ENCODE data around the genes FUZ, PNKP and ZNF473.

- PRO-cap, result bidirectional peak, plus-strand start at chr19:48873213, minus-strand start at chr19:48873017
Measured at GRCh38 chr19:48873126-48873649, 967 bp downstream of the PPP1R15A start.

DNA sequence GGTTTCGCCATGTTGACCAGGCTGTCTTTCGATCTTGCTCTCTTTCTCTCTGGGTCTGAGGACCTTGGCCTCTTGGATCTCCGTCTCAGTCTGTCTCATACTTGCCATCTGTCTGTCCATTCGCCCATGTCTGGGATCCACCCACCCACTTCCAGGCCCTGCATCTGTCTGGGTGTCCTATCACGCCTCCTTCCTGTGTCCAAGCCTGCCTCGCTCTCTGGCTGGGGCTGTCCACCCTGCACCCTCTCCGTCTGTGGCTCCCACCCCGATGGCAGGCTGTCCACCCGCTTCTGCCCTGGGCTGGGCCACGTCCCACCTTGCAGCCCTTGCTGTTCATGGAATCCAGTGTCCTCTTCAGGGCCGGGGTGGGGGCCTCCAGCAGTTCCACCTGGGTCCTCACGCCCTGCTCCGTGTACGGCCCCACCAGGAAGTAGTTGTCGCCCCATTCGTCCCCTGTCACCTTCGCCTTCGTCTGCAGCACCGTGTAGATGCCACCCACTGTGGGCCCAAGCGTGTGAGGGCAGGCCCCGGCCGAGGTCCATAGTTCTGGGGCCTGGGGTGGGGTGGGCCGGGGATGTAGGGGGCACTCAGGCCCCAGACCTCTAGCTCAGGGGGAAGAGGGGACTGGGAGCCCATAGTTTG is 2.0 kb downstream of the GYS1 start:
- PRO-cap, result no peak

- PRO-cap, result no peak
Measured at GRCh38 chr19:49108803-49109279, 5.3 kb upstream of the LIN7B start.

DNA sequence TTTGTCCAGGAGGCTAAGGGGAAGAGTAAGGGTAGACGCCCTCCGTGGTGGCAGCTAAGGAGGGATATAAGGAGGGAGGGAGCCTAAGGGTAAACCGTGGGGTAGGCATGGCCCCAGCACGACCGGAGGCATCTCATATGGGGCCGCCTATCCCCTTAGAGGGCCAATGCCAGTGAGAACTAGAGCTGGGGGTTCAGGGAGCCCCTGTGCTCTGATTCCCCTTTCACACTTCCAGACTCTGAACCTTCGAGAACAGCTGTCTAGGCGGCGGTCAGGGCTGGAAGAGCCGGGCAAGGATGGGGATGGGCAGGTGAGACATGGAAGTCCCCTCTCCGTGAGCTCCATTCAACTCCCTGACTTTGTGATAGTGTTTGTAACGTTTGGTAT is 10.4 kb downstream of the PPFIA3 start:
- PRO-cap, result no peak

GRCh38 chr19:49196605-49196935 is 39.0 kb downstream of the TRPM4 start:
- PRO-cap, result no peak

GRCh38 chr19:49338440-49338703 is 3.2 kb downstream of the CD37 start:
- PRO-cap, result no peak

DNA sequence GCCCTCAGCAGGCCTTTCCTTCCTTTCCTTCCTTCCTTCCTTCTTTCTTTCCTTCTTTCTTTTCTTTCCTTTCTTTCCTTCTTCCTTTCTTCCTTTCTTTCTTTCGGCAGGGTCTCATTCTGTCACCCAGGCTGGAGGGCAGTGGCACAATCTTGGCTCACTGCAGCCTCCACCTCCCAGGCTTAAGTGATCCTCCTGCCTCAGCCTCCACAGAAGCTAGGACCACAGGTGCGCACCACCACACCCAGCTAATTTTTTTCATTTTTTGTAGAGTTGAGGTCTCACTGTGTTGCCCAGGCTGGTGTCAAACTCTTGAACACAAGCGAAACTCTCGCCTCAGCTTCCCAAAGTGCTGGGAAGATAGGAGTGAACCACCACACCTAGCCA is 10.1 kb downstream of the CD37 start:
- PRO-cap, result no peak

GRCh38 chr19:49361387-49361949 is 748 bp downstream of the TEAD2 start:
- PRO-cap, result no peak

- PRO-cap, result no peak
Measured at GRCh38 chr19:49497834-49498794, 1.9 kb downstream of the RPS11 start.

DNA sequence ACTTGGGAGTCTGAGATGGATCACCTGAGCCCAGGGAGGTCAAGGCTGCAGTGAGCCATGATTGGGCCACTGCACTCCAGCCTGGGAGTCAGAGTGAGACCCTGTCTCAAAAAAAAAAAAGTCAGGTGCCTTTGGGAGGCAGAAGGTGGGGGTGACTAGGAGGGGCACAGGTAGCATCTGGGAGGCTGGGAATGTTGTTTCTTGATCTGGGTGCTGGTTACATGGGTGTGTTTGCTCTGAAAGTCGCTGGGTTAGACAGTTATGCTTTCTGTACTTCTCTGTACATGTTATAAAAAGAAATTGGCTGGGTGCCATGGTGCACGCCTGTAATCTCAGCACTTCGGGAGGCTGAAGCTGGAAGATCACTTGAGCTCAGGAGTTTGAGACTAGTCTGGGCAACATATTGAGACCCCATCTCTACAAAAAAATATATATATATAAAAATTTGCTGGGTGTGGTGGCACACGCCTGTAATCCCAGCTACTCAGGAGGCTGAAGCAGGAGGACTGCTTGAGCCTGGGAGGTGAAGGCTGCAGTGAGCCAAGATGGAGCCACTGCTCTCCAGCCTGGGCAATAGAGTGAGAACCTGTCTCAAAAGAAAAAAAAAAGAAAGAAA is 15.1 kb downstream of the NOSIP start:
- PRO-cap, result no peak

DNA sequence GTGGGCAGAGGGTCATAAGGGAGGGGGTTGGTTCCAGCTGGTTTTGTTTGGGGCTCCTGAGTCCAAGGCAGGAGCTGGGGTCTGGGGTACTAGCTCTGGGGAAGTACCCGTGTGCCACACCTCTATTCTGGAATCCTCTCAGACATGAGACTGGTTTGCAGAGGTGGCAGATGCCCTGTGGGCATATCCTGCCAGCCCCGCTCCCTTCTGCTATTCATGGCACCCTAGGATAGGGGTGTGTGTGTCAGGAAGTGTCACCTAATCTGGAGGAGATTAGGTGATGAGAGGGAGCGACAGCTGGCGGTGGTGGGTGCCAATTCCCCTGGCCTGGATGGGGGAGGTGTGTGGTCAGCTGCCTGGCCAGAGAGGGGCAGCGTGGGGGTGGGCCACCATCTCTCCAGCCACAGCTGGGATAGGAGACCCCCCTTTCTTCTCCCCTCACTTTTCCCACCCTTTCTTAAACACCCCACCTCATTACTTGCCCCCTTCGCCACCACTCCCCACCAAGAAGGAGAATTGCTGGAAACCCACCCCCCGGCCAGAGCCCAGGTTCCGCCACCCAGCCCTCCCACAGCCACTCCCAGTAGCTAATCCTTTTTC is 2.3 kb downstream of the PRMT1 start:
- PRO-cap, result no peak

GRCh38 chr19:49690391-49690847 is 497 bp upstream of the CPT1C start:
- PRO-cap, result no peak

DNA sequence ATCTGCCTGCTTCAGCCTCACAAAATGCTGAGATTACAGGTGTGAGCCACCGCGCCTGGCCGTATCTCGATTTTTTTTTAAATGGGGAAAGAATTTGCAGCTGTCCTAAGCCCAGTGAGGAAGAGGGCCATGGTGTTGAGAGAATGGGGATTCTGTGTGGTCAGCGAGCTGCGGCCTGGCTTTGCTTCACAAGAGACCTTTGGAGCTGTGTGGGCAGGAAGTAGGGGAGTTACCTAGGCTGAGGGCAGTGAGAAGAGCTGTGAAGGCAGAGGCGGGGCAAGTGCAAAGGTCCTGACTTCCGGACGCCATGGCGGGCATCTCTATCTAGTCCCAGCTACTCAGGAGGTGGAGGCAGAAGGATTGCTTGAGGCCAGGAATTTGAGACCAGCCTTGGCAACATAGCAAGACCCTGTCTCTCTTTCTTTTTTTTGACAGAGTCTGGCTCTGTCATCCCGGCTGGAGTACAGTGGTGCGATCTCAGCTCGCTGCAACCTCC is 4.9 kb downstream of the AP2A1 start:
- PRO-cap, result no peak

GRCh38 chr19:49801315-49801906 is 11.7 kb downstream of the FUZ start:
- PRO-cap, result no peak

- PRO-cap, result no peak
Measured at GRCh38 chr19:49801907-49802805, 10.9 kb downstream of the FUZ start.

GRCh38 chr19:49812991-49814067 is at the start of gene FUZ:
FUZ (minus strand) TSS chr19:49813292.
- PRO-cap, result bidirectional peak, plus-strand start at chr19:49813142, minus-strand start at chr19:49813277; bidirectional peak, plus-strand start at chr19:49813757, minus-strand start at chr19:49813587

DNA sequence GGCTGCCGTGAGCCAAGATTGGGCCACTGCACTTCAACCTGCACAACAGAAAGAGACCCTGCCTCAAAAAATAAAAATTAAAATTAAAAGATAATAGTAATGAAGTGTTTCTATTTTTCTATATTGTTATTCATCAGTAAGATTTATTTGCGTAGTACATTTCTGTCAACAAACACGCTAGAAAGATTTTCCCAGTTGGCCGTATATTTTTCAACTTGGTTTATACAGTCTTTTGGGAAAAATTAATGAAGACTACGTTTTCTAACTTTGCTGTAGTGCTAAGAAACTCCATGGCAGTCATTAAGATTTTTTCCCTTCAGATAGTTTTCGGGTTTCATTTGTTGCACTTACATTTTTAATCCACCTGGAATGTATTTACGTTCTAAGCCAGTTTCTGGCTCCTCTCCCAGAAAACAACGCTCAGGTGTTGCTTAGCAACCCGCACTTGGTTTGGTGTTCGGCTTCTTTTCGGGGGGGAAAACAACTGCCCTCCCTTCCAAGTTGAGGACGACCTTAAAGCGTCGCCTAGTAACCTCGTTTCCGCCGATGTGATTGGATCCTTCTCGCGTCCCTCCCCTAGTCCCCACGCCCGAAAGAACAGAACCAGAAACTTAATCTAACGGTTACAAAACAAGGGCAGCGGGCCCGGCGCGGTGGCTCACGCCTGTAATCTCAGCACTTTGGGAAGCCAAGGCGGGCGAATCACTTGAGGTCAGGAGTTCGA is 927 bp upstream of the MED25 start:
- PRO-cap, result bidirectional peak, plus-strand start at position 628 of the sequence, minus-strand start at position 377 of the sequence

DNA sequence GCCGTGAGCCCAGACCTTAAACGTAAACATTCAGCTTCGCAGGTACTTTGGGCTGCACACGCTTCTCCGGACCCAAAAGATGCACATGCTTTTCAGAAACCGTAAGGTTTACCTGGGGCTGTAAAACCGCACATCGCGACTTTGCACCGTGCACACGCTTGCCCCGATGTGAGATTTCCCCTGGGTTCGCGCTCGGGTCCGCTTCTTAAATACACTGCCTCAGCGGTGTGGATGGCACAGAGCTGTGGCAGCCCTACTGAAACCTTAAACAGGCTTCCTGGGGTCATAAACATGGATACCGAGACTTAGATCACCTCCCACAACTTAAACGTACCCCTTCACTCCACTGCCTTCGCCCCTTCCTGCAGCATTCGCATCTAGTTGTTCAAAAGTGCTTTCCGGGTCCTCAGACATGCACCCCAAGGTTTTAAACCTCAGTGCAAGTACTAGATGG is 15.3 kb downstream of the PNKP start:
- PRO-cap, result no peak

DNA sequence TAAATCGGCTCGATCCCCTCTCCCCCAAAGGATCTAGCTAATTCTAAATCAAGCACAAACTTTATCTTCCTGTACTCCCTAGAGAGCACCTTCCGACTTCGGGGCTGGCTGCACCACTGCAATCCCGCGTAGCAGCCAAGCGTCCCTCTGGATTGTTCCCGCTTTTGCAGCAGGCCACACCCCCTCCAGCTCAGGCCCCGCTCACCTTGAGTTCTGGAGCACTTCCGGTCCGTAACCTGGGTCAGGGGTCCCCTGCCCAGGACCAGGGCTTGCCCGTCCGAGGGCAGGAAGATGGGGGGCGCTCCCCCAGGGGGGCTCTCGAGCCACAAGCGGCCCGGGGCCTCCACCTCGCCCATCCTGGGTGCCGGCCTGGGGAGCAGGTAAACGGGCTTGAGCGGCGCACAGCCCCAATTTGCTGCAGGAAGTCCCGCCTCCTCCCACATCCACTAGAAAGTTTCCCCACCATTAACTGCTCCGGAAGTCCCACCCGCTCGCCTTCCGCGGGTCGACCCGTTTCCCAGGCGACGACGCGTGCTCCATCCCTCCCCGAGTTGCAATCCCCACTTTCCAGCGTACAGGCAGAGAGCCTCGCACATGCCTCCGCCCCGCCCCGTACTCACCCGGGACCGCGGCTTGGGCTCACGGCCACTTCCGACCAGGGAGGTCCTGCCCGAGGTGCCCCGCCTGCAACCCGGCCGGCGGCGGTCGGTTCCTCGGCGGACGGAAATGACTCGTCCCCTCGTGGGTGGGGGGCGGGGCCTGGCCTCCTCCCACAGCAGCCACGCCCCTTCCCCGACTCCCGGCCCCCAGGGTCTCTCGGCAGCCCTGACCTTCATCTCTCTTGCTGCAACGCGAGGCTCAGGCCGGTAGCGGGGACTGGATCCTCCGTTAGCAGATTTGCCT is at the start of gene PNKP:
Gene PNKP, minus strand, starts transcription at position 728 of the 903 bp plus-strand sequence.
- PRO-cap, result bidirectional peak, plus-strand start at position 841 of the sequence, minus-strand start at position 727 of the sequence

- PRO-cap, result bidirectional peak, plus-strand start at chr19:50026022, minus-strand start at chr19:50025908
Measured at GRCh38 chr19:50025614-50026445, at the start of gene ZNF473. ZNF473 (plus strand) TSS chr19:50026005.

Data from NALM6 (cell line).